ENCODE measurements around the gene FSIP1.

DNA sequence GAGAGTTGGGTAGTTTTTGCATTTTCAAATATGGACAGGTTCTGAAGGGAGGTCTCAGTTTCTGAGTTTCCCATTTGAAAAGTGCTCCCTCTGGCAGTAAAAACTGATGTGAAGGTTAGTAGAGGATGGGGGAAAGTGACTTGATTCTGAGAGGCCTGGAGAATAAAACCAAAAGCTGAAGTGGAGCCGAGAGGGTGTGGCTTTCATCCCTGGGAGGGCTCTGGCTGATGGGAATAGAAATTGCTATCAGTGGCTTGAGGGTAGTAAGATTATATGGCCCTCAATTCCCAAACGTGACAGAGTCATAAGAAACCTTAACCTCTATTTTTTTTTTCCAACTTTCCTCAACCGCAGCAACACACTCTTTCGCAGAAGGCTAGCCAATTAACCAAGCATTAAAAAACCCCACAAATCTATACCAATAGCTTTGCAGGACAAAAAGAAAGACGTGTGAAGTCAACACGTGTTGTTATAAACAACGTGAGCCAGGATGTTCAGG is 185.9 kb downstream of the MEIS2 start:
- RRBS = no CpG with 5 or more reads among the region's 7 CpGs

DNA sequence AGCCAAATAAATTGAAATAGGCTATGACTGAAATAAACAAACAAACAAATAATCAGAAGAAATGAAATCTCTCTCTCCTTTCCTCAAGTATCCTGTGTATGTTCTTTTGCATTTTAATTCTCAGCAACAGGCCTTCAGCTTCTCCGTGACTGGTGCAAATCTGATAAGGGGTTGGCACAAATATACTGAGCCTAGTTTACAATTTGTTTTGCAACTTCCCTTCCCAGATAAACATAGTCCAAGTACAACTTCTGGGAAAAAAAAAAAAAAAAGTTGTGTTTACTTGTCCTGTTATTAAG is 185.5 kb downstream of the MEIS2 start:
- RRBS = no CpG with 5 or more reads among the region's 1 CpG

DNA sequence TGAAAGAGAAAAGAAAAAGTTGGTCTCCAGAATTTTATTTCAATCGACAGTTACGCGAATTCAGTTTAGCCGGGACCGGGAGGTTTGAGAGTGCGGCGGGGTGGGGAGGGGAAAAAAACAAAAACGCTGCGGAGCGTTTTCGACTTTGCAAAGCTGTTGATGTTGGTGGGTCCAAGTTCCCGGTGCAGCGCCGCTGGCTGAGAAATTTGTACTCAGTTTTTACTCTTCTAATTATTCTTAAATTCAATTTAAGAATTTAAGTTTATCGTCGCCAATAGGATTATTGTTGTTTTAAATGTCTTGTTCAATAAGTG is 2.4 kb upstream of the MEIS2 start:
- RRBS = 16% methylated on average over 4 of the region's 16 CpGs

GRCh38 chr15:37206604-37207120 is 106.3 kb upstream of the MEIS2 start:
- RRBS = no CpG with 5 or more reads among the region's 2 CpGs

DNA sequence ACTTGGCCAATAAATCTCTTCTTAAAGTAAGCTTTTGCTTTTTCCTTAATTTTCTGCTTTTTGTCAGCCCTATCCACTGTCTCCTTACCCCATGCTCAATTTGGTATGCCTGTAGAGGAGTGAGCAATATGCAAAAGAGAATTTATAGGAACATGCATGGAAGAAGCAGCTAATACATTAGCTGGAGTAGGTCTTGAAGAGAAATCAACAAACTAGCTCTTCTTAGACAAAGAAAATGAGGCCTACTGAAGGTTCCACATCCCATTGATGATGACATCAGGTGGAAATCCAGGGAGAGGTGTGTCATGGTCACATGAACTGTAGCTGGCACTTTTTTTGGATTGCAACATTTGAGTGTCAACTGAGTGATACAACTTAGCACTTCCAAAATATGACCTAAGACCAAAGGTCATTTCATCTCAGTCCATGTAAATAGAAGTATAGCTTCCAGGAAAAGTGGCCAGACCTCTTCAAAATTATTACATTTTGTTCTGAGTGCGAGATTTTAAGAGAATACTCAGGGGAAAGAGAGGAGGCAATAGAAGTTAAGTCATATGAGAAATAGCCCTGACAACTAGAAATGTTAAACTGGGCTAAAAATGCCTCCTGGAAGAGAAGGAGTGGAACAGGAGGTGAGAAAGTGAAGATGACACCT is 117.2 kb upstream of the MEIS2 start:
- RRBS = no CpG with 5 or more reads among the region's 1 CpG

DNA sequence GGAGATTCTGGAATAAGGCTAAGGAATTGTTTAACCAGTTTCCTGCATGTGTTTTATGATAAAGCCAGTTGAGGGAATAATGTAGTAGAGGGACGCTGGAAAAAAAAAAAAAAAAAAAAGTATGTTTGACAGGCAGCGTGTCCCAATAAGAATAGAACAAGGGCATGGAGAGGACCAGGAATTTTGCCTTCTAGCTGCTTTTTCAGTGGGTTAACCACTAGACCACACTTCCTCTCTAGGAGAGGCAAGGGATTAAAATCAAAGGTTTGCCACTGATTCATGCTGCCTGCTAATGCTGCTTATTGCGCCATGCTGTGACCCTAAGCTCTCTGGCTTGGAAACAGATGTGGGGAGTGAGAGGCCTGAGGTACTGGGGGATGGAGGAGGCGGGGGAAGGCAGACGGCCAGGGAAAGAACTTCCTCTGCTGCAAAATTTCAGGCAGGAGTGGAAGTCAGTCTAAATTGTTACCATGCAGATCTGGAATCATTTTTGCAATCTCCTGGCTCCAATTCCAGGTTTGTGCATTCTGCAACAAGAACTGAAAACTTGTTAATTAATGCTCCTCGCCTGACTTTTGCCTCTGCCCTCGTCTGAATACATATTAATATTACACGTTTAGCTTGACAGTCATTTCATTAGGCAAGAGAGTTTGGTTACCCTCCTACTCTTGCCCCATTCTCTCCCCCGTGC is 121.9 kb upstream of the SPRED1 start:
- RRBS = no CpG with 5 or more reads among the region's 9 CpGs

GRCh38 chr15:38262700-38263086 is 10.1 kb downstream of the SPRED1 start:
- RRBS = no CpG with 5 or more reads among the region's 2 CpGs

DNA sequence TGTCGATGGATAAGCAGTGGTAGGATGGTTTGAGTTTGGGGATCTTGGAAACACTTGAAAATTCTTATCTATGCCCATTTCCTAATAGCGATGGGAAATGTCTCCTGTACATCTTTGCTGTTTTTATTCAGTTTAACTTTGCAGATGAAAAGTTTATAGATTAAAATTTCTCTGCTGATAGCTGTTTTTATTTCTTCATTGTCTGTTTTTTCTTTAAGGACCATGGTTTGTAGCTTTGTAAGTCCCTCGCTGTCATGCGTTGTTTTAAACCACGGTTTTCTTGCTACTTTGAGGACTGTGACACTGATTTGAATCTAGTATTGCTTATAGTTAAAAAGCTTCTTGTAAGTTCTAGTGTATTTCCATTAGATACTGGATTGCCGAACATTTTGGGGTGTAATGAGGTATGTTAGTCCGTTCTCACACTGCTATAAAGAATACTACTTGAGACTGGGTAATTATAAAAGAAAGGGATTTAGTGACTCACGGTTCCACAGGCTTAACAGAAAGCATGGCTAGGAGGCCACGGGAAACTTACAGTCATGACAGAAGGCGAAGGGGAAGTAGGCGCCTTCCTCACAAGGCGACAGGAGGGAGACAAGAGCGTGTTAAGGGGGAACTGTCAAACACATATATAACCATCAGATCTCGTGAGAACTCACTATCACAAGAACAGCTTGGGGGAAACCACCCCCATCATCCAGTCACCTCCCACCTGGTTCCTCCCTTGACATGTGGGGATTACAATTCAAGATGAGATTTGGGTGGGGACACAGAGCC is 30.2 kb downstream of the SPRED1 start:
- RRBS = no CpG with 5 or more reads among the region's 14 CpGs

DNA sequence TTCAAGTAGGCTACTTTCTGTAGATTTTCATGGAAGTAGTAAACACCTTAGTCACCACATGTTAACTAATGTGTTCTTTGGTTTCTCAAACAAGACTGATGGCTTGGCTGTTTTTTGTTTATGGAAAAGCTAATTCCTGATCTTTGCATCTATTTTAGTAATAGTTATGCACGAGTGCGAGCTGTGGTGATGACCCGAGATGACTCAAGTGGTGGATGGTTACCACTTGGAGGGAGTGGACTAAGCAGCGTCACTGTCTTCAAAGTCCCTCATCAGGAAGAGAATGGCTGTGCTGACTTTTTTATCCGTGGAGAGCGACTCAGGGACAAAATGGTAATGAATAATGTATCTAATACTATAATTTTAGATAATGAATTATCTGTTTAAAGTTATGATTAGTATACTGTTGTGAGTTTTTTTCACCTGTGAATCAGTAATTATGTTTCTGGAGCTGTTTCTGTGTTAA is 46.6 kb downstream of the SPRED1 start:
- RRBS = no CpG with 5 or more reads among the region's 6 CpGs

DNA sequence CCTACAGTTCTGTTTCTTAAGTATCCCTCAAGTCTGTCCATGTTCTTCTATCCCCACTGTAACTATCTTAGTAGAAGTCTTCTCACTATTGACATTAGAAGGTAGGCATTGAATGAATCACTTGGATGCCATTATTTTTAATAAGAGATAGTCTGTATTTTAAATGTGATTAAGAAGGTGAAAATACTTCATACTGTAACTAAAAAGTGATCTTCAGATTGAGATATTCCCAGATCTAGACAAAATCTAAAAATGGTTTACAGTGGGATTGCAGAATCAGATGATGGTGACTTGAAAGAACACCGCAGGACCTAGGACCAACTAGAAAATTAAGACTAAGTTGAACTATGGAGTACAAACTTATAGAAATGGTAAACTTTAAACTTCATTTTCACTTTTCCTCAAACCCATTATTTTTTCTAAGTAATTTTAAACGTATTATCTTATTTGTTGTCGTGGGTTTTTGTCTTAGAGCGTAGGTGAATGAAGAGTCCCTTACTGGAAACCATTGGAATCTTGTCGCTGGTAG is 94.3 kb upstream of the FAM98B start:
- RRBS = no CpG with 5 or more reads among the region's 5 CpGs

GRCh38 chr15:39250486-39250914 is 330.4 kb upstream of the THBS1 start:
- RRBS = no CpG with 5 or more reads among the region's 3 CpGs

- RRBS = no CpG with 5 or more reads among the region's 33 CpGs
Measured at GRCh38 chr15:39420427-39421264, 160.2 kb upstream of the THBS1 start.

DNA sequence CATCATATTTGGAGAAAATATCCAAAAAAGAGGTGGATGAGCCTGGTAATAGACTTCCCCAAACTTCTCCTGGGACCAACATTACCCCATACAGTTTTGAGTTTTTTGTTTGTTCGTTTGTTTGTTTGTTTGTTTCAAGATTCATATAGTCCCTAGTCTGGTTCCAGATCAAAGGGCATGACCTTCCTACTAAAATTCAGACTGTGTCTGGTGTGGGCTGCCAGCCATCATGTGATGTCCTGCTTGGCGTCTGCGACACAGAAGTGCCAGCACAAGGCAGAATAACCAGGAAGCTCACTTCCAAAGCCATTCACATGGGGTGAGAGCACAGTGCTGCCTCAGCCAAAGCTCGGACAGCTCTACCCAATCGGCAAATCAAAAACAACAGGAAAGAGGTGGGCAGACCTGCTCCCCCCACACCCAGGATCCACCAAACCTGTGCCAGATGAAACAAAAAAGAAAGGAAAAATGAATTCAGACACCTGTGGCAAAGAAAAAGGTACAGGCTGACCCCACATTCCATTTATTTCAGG is 142.6 kb upstream of the THBS1 start:
- RRBS = no CpG with 5 or more reads among the region's 5 CpGs

- RRBS = no CpG with 5 or more reads among the region's 2 CpGs
Measured at GRCh38 chr15:39590290-39590692, 9.4 kb downstream of the THBS1 start.

DNA sequence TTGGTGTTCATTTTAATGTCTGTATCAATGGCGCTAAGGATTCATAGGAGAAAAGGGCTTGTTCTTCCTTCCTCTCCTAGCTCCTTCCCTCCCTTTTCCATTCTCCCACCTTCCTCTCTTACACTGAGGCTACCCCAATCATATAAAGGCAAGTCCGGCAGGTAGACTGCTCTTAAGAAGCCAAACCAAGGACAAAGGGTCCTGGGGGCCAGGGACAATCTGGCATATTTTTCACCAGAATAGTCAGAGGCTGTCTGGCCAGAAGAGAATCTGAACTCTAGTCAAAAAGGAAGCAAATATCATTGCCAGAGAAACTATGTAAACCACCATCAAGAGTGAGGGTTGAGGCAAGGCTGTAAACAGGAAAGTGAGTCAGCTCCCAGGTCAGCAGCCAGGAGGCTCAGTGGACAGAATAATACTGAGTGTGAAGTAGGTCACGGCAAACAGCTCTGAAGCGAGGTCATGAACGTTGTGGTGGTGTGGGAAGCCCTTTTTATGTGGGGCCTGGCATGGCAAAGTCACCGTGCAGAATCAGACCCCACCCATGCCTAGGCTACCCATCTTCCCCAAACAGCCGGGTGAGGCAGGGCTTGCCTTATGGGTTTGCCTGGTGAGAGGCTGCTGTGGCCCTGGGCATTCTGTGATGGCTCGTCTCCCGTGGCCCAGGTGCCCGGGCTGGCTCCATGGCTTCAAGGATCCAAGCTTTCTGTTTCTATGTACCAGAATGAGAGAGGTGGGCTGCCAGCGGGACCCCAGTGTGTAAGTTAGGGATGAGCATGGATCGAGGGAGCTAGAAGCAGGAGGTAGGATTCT is 43.9 kb downstream of the THBS1 start:
- RRBS = 81% methylated on average over 4 of the region's 12 CpGs

DNA sequence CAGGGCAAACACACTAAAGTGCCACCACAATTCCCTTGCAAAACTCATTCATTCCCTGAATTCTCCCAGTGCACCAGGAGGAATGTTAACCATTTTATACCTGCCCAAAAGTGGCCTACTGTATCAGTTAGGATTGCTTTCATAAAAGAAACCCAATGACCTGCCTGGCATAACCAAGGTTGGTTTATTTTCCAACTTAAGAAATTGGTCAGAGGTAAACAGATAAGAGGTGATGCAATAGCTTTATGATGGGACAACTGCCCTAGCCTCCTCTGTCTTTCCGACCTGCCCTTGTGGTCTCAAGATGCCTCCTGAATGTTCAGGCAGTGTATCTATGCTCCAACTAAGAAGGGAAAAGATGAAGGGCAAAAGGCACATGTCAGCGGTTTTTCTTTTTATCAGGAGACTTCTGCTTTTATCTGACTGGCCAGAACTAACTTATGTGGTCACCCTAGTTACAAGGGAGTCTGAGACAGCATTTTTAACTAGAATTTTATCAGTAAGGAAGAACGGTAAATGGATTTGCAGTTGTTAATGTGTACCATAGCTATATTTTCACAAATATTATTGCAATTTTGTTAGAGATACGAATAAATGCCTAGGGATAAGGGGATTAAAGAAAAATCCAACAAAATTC is 83.8 kb downstream of the FSIP1 start:
- RRBS = no CpG with 5 or more reads among the region's 4 CpGs

DNA sequence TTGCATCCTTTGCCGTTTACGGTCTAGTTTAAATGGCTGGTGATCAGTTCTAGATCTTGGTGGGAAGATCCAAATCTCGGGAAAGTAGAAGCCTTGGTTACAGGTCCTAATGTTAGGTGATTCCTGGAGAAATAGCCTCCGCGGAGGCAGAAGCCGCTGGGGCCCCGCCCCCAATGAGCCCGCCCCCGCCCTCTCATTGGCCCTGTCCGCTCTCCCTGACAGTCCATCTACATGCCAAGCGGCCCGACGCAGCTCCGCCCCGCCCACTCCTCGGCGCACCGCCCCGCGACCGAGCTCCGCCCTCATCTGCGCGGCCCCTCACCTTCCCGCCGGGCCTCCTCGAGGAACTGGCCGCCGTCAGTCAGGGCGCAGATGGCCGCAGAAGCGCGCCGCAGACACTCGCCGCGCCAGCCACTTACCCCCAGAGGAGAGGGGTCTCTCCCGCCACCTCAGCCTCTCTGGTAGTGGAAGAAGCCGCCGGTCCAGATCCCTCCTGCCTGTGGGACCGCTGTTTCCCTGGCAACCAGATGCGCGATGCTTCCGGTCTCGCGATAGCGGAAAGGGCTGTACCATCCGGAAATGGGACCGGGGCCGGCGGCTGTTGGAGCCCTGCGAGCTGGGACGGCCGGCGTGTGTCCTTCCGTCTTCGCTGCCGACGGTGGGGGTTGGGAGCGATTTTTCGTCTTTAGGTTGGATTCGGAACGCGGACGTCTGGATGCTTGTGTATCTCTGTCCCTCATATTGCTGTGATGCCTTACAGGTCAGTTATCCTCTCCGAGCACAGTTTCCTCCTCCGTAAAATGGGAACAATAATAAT is at the start of gene FSIP1:
Gene FSIP1 (minus strand): TSS at position 536 of the 817 bp plus-strand sequence.
- RRBS = under 1% methylated on average over 5 of the region's 67 CpGs

DNA sequence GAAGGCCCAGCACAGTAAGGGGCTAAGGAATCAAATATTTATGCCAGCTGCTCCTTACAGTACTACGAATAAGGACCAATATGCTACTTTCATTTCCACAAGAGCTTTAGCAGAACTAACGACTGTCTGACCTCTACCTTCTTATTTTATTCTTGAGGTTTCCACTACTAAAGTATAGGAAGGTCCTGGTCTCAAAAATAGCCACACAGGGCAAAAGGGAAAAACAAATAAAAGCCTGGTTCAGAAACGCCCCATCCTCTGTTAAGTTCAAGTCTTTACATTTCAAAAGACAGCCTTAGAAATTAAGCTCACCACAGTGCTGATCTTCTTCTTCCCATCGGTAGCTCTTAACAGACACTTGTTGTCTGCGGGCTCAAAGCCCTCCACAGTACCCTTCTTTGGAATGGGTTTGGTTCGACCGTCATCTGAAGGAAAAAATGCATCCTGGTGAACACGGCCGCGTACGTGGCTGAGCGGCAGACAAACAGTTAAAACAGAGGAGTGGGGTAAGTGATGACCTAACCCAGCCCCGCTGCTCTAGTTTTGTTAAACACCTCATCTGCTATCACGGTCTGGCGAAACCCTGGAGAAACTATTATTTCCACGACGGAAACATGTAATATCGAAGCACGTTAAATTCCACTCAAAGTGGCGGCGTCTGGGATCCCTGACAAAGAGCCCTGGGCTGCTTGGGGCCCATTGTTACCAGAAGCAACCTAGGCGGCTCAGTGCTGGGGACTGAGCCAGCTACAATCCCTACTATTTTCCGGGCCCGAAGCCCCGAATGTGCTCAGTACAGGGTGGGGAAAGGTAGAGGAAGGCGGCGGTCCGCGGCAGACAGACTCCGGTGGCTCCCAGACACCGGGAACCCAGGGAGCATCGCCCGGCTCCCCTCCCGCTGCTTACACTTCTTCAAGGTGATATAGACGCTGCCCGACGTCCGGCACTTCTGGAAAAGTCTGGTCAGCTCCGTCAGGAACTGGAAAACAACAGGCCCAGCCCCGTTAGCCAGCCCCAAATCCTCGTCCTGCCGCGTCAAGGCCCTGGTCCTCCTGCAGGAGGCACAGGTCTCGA is 674 bp downstream of the SRP14 start:
- RRBS = 2% methylated on average over 14 of the region's 44 CpGs

DNA sequence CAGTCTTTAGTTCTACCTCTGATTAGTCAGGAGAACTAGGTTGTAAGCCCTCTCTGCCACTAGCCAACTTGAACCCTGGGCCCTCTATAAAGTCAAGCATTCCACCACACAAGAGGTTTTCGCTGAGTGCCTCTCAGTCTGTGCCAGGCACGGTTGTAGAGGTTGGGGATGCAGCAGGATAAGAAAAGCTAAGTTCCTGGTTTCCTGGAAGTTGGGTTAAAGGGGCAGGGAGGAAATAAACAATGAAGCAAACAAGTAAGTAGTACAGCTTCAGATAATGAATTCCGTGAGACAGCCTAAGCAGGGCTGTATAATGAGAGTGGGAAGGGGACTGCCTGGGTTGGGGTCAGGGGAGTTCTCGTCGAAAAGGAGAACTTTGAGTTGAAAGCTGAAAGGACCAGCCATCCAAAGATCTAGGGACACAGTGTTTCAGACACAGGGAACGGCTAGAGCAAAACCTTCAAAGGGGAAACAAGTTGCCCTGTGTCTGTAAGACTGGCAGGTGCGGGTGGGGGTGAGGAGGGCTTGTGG is 1.1 kb upstream of the SRP14 start:
- RRBS = no CpG with 5 or more reads among the region's 7 CpGs

DNA sequence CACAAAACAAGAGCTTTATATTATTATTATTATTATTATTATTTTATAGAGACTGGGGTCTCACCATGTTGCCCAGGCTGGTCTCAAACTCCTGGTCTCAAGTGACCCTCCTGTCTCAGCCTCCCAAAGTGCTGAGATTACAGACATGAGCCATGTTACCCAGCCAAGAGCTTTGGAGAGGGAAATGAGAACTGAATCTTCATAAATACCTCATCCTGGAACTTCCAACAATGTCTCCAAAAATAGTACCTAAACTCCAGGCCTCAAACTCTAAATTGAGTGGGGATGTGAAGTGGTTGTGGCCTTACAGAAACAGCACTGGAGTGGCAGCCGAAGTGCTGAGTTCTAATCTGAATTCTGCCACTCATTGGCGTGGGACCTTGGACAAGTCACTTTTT is 9.9 kb upstream of the SRP14 start:
- RRBS = no CpG with 5 or more reads among the region's 2 CpGs